Foreskin fibroblast (primary cell): ENCODE data around the gene SPRYD3.

DNA sequence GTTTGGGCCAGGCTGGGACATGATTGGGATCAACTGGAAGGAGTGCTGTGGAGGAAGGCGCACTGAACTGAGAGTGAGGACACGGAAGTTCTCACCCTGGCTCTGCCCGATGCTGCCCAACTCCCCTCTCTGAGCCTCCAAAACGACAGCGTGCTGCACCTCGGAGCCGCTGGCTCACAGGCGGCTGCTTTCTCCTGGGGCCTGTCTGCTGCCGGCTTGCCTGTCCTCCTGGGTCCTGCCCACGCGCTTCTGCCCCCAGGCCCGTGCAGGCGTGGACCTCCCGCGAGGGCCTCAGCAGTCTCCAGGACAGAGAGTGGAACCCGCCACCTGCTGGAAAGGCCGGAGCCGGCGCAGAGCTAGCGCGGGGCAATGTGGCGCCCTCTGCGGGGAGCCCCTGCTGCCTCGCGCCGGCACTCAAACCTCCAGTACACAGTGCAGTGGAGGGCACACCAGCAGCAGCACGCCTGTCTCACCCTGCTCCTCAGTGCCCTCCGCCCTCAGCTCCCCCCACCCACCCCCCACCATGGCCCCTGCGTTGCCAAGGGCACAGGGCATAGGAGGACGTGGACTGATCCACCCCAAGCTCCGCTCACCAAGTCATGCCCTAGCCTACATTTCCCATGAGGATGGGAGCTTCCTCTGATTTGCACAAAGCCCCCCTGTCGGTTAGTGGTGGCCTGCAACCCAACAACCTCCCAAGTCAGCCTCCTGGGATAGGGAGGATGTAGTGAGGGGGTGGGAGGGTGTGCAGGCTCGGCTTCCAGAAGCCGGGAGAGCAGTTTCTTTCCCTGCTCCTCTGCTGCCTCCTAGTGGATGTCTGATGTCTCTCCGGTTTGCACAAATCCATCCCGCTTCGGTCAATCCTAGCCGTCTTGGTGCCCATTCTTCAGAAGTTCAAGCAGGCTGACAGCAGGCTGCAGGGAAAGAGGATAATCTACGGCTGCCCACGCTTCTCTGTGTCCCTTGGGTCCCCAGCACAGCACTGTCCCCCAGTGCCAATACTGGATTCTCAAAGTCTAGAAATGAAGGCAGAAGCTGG lies 25.3 kb downstream of the KRT8 start:
- RRBS, result 7% methylated on average over 11 of the region's 40 CpGs

GRCh38 chr12:52950949-52951967 lies 2.3 kb downstream of the KRT18 start:
- RRBS, result no CpG with 5 or more reads among the region's 17 CpGs

- RRBS, result no CpG with 5 or more reads among the region's 4 CpGs
These were observed 25.2 kb upstream of the EIF4B start for GRCh38 chr12:52981186-52981418.

DNA sequence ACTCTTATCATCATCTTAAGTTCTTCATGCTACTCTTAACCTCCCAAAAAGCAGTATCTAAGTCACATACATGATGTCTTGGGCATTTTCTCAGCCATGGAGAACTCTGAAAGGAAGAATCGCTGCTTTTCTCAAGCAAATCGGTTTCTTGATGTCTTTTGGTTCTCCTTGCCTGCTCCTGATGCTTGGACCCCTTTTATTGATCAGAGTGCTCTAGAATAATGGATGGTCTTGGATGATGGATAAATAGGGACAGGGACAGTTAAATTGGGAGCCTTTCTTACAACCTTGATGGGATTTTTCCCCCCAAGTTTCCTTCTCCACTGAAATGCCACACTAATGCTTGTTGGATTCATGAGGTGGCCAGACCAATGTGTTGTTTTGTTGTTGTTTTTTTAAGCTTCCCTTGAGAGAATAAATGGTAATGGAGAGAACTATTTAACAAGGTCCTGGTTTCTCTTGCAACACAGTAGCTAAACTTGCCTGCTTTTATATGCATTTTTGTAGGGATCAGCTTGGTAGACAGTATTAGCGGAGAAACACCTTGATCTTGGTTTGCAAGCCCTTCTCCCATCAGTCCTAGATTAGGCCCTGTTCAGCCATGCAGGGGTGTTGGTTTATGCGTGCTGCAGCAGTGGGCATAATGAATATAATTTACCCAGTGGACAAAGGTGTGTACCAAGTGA lies 8.6 kb upstream of the TNS2 start:
- RRBS, result no CpG with 5 or more reads among the region's 4 CpGs

DNA sequence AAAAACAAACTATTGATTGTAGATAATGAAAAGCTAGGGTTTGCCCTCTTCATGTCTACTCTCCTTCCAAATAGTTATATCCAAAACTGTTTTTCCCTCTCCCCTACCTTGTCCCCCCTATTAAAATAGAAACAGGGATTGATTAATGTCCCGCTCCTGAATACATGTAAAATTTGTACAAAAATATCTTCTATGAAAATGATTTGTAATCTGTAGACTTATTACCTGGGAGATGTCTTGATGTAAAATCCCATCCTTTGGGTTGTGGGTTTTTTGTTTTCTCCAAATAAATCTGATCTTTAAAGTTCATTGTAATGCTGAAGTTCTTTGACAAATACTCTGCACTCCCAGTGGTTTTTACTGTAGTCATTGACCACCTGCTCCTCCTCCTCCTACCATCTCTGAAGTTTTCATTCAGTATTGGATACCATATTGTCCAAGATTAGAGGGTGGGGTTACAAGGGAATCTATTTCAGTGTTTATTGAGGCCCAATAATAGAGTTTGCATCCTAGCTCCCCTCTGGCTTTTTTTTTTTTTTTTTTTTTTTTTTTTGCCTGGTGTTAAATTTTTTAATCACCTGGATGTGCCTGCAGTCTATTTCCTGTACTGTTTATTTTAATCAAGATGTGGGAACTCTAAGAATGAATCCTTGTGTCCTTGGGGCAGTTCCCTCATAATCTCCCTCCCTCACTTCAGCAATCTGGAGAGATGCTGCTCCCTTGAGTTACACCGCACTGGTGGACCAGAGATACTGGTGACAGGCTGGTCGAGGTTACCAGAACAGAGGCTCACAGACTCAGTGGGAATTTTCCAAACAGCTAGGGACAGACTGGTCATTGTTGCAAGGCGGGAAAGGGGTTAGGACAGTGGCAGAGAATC lies 7.7 kb upstream of the TNS2 start:
- RRBS, result no CpG with 5 or more reads among the region's 4 CpGs

DNA sequence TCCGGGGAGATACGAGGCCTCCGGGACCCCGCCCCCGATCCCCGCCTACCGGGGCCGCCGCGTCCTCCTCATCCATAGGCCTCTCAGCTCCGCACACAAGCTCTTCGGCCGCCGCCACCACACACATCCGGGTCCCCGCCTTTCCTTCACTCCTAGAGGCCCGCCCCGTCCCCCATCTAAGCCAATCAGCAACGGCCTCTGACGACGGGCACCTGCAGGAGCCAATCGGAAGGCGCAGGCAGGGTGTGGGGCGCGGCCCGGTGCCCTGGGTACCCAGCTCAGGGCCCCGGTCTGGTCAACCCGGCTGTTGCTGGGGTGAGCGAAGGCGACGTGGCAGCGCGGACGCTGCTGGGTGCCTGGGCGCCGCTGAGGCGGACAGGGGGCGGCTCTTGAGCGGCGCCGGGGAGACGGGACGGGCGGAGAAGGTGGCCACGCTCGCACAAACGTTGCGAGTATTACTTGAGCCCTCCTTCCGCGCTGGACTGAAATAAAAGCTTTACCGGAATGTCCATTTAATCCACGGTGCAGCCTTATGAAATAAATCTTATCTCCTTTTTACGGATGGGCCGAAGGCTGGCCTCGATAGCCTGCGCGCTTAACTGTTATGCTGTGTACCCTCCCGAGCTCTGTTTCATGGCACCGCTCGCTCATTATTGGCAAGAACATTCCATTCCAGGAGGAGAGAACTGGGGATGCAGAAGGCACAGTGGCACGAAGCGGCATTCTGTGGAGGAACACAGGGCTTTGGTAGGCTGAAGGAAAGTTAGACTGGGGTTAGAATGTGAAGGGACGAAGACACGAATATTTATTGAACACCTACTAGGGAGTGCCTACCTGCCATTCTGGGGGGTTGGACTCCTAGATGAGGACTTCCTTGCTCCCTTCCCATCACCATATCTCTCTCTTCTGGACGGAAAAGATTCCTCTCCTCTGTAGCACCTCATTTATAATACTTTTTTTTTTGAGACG lies at the start of gene SPRYD3:
TSS of gene SPRYD3 (minus strand) at position 129 of the 969 bp plus-strand sequence.
- RRBS, result 1% methylated on average over 24 of the region's 66 CpGs

- RRBS, result no CpG with 5 or more reads among the region's 13 CpGs
These were observed 7.3 kb upstream of the ITGB7 start for GRCh38 chr12:53214073-53215055.

DNA sequence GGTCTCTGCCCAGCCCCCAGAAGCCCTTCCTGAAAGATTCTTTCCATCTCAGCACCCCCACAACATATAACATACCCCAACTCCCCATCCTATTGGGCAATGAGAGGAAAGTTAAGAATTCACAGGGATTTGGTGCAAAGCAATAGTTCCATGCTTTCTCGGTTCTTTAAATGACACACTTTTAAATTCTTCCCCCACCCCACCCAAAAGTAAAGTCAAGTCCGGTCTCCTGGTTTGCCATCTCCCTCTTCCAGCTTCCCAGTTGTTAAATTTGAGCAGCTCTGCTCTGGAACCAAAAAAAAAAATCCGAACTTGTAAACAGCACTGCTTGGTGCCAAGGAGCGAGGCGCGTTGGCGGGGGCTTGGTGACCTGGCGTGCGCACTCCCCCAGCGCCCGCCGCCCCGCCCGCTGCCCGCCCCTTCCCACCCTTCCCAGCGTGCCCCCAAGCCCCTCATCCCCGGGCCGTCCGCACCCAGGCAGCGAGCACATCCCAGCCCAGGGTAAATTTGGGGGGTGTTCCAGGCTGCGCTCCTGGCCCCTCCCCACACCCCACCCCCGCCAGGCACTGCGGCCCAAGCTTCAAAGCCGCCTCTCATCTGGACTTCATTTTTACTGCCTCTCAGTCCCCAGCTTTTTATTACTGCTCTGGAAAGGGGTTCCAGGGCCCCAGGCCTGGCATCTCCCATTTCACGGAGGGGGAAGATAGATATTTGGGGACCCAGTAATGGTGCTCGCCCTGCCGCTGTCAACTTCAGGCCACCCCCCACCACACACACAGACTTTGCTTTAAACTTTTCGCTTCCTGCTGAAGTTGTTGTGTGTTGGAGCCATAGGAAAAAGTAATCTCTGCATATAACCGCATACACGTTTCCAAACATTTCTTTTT lies 11.6 kb upstream of the ITGB7 start:
- RRBS, result no CpG with 5 or more reads among the region's 30 CpGs

- RRBS, result no CpG with 5 or more reads among the region's 14 CpGs
These were observed 1.1 kb downstream of the ESPL1 start for GRCh38 chr12:53269105-53269700.

DNA sequence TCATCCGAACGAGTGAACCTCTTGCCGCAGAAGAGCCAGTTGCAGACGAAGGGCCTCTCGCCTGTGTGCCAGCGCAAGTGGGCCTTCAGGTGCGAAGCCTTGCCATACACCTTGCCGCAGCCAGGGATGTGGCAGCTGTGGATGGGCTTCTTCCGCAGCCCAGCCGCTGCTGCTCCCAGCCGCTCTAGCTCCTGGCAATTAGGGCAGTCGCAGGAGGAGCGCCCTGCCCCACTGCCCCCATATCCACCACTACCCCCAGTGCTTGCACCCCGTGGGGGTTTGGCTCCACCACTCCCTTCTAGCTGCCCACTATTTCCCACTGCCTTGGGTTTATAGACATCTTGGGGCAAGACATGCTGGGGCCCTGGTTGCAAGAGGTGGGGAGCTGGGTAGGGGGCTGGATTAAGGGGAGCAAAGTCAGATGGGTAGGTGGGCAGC lies 7.0 kb upstream of the AAAS start:
- RRBS, result no CpG with 5 or more reads among the region's 14 CpGs

DNA sequence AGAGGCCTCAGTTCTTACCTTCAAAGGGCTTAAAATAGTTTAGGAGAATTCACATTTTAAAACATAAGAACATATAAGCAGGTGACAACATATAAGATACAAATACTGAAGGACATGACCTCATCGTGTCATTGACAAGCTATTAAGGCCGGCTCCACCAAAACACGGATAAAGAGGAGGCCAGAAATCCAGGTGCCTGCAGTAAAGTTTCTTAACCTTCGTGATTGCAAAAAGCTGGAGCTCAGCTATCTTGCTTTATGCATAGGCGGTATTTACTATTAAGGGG lies 1.3 kb upstream of the SP1 start:
- RRBS, result no CpG with 5 or more reads among the region's 5 CpGs

- RRBS, result no CpG with 5 or more reads among the region's 3 CpGs
These were observed 2.8 kb downstream of the SP1 start for GRCh38 chr12:53382605-53383420.

GRCh38 chr12:53427995-53428571 lies 4.4 kb downstream of the AMHR2 start:
- RRBS, result no CpG with 5 or more reads among the region's 7 CpGs

DNA sequence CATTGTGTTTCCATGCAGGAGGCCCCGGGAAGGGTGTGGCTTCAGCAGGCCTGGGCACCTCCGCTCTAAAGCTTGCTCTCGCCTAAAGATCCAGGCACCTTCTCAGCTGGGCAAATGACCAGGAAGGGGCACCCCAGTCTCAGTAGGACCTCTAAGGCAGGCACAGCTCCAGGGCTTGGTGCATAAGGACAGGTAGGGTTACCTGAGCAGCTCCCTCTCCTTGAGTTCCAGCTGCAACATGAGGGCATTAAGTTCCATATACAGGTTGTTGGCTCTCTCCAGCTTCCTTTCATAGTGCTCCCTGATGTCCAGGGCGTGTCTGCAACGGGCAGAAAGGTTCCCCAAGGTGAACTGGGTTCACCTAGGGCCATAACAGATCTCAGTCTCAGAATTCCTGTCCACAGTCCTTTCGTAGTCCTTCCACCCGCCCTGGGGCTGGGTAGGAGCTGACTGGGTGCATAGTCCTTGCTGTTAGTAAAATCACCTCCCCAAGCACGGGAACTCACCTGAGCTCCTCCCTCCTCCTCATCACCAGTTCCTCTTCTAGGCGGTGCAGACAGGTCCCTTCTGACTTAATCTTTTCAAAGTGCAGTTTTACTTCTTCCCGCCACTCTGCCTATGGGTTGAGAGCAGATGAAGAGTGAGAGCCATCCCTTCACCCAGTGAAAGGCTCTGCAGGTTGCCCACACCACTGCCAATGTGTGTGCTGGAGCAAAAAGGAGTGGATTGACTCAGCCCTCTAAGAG lies 15.7 kb downstream of the MAP3K12 start:
- RRBS, result no CpG with 5 or more reads among the region's 10 CpGs

DNA sequence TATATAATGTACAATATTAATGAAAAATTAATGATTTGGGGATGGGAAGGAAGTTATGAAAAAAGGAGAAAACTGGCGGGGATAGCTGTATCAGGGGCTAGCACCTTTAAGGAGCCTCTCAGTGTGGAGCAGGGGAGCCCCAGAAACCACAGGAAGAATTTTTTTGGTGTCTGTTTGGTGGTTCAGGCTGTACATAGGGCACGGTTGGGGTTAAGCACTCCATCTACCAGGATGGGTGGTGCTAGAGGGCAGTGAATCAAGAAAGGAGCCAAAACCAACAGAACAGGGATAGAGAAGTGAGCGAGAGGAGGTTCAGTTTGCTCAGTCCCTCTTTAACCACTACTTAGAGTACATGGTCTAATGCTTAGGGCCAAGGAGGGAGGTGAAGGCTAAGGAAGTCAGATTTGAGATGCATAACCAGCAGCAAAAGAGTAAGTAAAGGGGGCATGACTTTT lies 6.4 kb upstream of the NPFF start:
- RRBS, result no CpG with 5 or more reads among the region's 3 CpGs

DNA sequence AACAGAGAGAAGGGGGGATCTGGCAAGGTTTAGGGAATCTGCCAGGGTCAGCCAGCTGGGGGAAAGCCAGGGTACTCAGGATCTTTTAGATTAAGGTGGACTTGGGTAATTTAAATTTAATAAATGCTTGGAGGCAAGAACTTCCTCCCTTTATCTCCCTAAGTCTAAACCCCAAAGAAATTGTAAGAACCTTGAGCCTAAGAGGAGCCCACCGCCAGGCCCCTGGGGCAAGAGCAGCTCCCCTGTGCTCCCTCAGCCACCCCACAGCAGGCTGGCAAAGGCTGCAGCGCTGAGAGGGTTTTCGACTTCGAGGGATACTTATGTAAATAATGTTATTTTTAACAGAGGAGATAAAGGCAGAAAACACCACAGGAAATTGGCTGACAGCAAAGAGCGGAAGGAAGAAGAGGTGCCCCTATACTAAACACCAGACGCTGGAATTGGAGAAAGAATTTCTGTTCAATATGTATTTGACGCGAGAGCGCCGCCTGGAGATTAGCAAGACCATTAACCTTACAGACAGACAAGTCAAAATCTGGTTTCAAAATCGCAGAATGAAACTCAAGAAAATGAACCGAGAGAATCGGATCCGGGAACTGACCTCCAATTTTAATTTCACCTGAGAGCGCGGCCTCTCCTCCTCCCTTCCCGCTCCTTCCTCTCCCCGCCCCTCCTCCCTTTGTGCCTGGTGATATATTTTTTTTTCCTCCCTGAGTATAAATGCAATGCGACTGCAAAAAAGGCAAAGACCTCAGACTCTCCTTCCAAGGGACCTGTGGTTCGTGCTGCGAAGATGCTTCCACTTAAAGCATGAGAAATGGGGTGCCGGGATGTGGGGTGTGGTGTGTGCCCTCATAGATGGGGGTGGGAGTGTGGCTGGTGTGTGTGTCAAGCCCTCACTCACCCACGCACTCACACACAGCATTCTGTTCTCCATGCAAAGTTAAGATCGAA lies 4.2 kb downstream of the HOXC10 start:
- RRBS, result no CpG with 5 or more reads among the region's 24 CpGs

DNA sequence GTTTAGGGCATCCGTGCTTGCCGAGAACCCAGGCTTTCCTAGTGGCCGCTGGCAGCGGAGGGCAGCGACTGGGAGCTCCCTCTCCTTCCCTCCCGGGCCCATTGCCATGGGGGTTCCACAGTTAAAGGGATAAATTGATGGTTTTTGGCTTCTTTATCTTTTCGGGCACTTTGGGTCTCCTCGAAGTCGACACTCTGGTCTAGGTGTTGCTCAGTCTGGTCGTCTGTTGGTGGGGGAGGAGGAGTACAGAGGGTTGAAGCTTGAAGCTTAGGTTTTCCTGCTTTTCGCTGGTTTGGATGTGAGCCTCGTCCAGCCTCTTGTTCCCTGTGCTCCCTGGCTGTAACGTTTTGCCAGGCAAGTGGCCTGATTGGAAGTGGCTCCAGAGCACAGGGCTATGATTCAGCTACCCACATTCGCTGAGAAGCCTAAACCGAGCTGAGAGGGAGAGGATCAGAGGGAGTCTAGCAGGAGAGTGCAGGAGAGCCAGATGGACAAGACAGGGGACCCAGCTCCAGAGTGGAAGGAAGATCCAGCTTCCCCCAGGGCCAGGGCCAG lies 6.0 kb downstream of the HOXC10 start:
- RRBS, result no CpG with 5 or more reads among the region's 15 CpGs

DNA sequence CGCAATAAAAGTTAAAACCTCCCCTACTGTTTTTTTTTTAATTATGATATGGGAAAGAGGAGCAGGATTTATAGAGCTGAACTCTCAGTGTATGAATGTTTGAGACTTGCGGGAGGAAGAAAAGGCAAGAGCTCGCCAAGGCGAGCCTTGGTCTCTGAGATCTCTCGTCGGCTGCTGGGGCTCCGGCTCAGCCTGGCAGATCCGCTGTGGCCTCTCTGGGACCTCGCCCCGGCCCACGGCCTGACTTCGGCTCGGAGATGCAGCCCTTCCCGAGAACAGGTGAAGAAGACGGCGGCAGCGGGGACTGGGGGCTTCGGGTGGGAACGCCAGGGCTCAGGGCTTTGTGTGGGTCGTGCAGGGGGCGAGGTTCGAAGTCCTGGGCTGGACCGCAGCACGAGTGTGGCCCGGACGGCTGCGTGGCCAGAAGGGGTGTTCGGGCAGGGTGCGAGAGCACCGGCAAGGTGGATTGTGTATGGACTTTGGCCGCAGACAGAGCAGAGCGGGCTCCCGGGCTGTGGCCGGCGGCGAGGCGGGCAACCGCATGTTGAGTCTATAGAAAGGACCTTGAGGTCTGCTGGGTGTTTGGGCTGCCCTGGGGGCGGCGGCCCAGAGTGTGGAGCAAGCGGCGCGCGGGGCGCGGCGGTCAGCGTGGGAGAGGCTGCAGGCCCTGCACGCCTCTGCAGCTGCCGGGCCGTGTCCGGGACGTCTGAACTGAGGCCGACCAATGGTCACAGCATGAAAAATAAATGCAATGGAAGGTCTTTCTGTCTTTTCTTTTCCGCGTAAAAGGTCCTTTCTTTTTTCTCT lies 5.8 kb upstream of the HOXC9 start:
- RRBS, result 60% methylated on average over 13 of the region's 56 CpGs

DNA sequence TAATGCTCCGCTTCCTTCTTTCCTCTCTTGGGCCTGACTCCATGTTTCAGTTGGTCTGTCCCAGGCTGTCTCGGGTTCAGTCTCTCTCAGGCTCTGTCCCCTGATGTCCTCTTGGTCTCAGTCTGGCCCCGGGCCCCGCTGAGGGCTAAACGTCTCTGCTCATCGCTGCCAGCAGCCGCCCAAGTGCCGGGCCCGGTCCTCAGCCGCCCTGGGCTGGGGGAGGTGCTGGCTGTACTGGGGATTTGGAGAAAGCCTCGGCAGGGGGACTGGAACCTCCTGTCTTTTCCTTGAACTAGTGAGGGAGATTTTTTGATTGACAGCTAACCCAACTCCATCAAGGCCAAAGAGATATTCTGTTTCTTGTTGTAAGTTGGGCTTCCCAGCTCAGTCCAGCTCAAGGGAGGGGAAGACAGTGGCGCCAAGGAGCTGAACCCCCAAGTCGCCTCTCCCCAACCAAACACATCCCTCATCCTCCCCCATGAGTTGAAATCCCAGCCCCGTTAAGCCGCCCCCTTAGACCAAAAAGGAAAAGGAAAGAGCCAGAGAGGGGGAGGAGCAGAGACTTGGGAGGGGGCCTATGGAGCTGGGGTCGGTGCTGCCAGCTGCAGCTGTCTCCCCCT lies 2.1 kb upstream of the HOXC9 start:
- RRBS, result 59% methylated on average over 6 of the region's 16 CpGs

DNA sequence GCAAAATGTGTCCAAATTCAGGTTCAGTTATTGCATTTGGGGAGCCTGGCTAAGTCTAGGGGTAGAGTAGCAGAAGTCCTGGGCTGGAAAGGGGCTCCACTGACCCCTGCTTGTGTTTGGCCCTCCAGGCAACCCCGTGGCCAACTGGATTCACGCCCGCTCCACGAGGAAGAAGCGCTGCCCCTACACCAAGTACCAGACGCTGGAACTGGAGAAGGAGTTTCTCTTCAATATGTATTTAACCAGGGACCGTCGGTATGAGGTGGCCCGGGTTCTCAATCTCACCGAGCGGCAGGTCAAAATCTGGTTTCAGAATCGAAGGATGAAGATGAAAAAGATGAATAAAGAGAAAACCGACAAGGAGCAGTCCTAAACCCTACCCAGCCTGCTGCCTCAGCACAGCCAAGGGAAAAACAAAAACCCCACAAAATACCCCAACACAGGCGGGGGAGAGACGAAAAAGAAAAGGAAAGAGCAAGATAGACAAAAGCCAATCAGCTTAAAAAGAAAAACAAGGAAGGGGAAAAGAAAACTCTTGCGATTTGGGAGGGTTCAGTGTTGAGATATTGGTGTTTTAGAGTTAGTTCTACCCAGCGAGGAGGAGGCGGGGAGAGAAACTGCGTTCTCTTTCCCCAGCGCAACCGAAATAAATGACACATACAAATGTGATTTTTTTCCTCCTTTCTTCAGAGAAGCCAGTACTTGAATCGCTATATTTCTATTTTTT lies 2.5 kb downstream of the HOXC9 start:
- RRBS, result no CpG with 5 or more reads among the region's 22 CpGs